Helper T cell (primary cell): Measurements from ENCODE around the genes HSFX1, MAGEA10 and PNCK.

GRCh38 chrX:148035287-148035851, 54.2 kb downstream of the FMR1NB start:
- PRO-cap, 2 experiments, result no peak in any of the 2 experiments

GRCh38 chrX:149313896-149314467, 101.3 kb downstream of the ENSG00000287585 start:
- PRO-cap, 2 experiments, result no peak in any of the 2 experiments

GRCh38 chrX:149773797-149774288, at the start of gene HSFX1:
HSFX1 (plus strand) TSS chrX:149774068.
- PRO-cap, 2 experiments, result no peak in any of the 2 experiments

- PRO-cap, 2 experiments, result no peak in any of the 2 experiments
Measured at GRCh38 chrX:150084956-150085238, 146.6 kb upstream of the EOLA2 start.

- PRO-cap, 2 experiments, result peak in 2 of 2 experiments; most common plus-strand start chrX:150897905 (in 2); most common minus-strand start chrX:150897597 (in 1)
Measured at GRCh38 chrX:150897495-150898024, 908 bp downstream of the CD99L2 start.

DNA sequence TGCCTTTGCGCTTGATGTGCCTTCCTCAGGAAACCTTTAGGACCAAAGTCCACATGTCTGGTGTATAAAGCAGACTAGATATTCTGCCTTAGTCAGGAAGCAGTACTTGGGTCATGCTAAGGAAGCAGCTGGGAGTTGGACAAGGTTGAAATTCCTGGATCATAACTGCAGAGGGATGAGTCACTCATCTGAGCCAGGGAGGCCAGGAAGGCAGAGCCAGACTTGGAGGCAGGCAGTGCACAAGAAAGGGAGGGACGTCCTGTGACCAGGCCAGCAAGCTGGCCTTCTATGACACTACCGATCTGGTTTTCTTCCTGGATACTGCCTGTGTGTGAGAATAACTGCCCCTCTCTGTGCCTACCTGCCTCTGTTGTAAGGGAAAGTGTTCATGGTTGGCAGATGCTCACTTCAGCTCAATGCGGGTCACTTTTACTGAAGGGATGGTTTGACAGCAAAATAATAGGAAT, 9.4 kb upstream of the MAGEA4 start:
- PRO-cap, 2 experiments, result no peak in any of the 2 experiments

- PRO-cap, 2 experiments, result no peak in any of the 2 experiments
Measured at GRCh38 chrX:151976292-151976504, 1.7 kb upstream of the GABRE start.

- PRO-cap, 2 experiments, result no peak in any of the 2 experiments
Measured at GRCh38 chrX:152138017-152138747, at the start of gene MAGEA10. MAGEA10 (minus strand) TSS chrX:152138577.

DNA sequence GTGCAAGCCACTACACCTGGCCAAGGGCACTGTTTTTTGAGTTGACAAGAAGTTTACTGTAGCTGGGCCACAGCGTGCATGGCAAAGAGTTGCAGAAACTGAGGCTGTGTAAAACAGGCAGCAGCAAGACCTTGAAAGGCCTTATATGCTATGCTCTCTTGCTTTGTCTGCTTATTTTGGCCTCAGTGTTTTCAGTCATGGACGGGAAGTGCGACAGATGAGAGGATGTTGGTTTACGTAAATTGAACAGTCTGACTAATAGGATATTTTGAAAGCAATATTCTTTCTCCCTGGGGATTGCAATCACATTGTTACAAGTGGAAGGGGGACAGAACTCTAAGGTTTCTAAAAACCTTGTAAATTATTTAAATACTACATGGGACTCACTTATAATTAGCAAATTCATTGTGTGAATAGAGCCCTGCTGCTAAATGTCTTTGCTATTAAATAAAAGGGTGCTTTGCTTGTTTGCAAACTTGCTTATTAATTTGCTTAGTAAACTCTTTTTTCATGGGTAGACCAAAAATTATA, 32.3 kb upstream of the MAGEA10 start:
- PRO-cap, 2 experiments, result no peak in any of the 2 experiments

GRCh38 chrX:152451537-152451865, 386 bp upstream of the GABRA3 start:
- PRO-cap, 2 experiments, result no peak in any of the 2 experiments

DNA sequence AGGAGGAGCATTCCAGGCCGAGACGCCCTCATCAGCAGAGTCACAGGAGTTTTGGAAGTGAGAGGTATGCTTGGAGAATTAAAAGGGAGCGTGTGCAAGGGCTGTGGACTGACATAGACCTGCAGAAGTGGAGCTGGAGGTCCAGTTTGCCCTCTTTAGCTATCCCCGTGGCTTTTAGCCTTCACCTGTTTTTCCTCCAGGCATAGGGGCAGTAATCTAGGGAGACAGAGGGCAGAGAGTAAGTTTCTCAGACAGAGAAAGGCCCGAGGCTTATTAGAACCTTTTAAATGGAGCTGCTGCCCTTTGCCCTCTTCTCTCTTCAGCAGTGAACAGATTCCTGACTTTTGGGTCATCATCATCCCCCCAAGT, 758 bp downstream of the NSDHL start:
- PRO-cap, 2 experiments, result no peak in any of the 2 experiments

GRCh38 chrX:153225370-153225916, 40.5 kb upstream of the PWWP4 start:
- PRO-cap, 2 experiments, result no peak in any of the 2 experiments

DNA sequence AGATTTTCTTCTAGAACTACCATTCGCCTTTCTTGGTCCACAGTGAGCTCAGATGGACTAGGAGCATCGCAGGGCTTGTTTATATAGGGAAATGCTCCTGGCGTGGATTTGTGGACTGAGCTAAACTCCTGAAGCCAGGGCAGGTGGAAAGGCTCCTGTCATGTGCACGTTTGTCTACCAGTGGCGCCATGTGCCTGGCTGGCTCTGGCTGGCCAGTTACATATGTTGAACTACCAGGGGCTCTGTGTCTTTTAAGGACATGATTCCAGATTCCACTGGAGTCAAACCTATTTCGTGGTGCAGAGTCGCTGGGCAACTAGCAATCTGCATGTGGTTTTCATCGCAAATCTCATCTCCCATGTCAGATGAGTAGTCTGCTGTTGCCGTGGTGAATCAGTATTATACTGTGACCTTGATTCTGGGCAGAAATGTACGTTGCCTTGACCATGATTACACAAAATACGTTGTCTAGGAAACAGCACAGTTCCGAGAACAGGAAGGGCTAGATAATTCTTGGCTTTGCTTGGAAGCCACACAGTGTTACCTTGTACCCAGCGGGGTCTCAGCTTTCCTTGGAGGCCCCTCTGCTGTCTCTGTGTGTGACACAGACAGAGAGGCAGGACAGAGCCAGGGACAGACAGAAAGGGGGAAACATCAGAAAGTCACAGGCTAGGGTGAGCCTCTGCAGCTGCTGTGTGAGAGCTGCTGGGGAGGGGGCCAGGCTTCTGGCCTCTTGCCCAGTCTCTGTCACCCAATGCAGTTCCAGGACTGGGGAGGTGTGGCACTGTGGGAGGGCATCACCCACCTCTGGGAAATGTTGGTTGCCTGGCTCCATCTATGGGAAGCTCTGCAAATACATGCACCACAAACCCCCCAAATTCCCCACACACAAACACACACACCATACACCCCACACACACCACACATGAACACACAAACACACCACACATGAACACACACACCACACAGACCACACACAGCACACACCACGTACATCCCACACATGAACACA, 19.2 kb downstream of the PNMA6E start:
- PRO-cap, 2 experiments, result no peak in any of the 2 experiments

DNA sequence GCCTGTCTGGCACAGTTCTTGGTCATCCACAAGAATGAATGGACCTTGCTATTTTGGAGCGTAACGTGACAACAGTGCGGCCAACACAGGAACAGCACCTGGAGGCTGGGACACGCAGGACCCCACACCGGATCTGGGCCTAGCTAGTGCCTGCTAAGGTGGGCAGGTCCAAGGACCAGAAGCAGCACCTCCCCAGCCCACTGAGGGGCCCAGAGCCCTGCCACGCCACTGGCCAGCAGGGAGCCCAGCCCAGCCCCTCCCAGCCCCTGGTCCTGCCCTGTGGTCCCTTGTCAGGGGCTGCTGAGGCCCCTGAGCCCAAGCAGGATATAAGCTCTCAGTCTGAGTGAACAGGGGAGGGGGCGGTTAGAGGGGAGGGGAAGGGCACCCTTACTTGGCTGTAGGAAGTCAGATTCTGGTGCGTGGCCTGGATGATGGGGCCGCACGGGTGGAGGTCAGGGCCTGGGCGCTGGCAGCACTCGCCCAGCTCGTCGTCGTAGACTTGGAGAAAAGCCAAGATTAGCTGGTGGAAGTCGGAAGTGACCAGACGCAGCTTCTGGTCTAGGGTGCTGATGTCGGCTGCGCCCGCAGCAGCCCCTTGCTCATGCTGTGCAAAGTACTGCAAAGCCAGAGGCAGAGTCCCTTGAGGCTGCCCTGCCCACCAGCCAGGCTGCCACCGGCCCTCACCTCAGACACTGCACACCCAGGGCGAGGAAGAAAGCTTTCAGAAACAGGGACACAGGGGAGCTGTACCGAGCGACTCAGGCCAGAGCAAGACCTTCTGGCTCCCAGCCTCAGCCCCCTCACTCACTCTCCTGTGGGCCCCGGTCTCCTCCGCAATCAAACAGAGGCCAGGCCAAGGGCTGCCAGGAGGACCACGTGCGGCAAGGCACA, 9.5 kb upstream of the TREX2 start:
- PRO-cap, 2 experiments, result no peak in any of the 2 experiments

- PRO-cap, 2 experiments, result no peak in any of the 2 experiments
Measured at GRCh38 chrX:153494460-153494781, 359 bp upstream of the BGN start.

GRCh38 chrX:153592912-153593380, 6.0 kb downstream of the CCNQ start:
- PRO-cap, 2 experiments, result no peak in any of the 2 experiments

DNA sequence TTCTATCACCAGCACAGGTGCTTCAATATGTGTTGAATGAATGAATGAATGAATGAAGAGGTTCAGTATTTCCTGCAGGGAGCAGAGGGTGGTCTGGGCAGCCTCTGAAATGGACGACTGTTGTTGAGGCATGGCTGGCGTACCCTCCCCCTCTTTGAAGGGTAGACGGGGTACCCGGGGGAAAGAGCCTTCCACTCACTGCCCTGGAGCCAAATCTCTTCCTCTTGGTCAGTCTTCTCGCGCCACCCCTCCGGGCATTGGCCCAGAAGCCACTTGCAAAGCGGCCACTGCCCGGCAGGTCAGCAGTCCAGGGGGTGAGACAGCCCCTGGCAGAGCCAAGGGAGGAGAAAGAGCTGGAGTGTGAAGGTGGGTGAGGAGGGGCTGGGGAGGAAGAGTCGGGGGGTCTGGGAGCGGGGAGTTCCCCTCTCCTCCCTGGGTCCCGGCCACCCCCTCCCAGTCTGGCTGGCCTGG, 21.8 kb upstream of the DUSP9 start:
- PRO-cap, 2 experiments, result no peak in any of the 2 experiments

DNA sequence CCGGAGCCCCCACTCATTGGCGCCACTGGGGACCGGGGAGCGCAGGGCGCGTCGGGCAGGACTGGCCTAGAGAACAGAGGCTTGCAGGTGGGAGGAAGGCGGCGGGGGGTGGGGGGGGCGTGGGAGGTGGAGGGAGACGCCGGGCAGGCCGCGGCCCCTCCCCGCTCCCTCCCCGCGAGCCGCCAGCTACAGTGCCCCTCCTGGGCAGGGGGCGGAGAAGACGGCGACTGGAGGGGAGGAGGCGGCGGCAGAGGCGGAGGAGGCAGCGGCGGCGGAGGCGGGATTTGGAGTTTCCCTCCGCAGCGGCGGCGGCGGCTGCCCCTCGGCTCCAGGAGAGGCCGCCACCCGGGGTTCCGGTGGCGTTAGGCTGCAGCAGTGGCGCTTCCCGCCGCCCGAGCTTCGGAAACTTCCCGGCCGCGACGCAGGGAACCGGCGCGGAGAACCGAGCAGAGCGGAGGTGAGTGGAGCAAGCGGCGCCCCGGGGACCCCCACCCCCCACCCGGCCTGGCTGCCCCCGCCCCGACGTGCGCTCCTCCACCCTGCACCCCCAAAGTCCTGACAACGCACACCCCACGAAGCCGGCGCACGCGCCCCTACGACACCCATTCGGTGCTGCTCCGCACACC, 4.7 kb upstream of the DUSP9 start:
- PRO-cap, 2 experiments, result no peak in any of the 2 experiments

DNA sequence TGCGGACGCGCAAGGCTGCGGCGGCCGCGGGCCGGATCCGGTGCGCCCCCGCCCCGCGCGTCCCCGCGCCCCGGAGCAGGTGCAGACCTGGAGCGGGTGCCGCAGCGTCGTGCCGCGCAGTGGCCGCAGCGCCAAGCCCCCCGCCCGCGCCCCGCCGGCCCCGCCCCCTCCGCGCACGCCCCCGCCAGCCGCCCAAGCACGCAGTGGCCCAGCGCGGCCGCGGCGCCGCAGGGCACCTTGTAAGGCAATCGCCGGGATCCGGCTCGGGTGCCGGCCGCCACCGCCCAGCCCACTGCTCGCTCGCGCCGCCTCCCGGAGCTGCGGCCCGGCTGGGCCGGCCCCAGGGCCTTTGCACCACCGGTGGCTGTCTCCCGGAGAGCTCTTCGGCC, at the start of gene PNCK:
Gene PNCK, minus strand, starts transcription at position 121 of the 389 bp plus-strand sequence.
- PRO-cap, 2 experiments, result no peak in any of the 2 experiments

DNA sequence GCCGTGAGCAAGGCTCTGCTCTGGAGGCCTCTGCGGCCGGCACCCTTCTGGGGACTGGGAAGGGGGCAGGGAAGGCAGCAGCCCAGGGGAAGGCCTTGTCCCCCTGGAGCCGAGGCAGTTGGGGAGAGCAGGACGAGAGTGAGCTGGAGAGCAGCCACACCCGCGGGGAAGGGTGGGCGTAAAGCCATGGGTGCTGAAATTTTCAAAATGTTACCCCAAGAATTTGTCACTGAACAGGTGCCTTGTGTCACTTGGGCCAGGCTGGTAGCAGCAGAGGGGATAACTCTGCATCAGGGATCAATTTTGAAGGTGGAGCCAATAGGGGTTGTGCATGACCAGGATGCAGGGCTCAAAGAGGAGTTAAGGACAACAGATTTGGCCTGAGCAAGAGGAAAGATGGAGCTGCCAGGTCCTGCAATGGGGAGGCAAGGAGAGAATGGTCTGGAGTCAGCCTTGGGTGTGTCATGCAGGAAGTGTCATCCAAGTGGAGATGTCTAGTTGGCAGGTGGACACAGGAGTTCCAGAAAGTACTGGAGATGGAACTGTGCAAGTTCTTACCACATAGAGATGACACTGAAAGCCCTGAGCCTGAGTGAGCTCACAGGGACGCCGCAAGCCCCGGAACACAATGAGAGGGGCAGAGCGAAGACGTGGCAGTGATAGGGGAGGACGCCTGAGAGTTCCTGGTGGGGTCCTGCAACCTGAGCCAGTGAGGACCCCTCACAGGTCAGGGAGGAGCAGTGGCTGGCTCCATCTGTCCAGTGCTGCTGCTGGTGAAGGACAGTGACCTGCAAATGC, 9.1 kb downstream of the SLC6A8 start:
- PRO-cap, 2 experiments, result no peak in any of the 2 experiments